Left cardiac atrium (tissue), 1 donor: ENCODE measurements around the genes QSER1 and CD59.

- PRO-cap, result no peak
Measured at GRCh38 chr11:30150453-30150799, 80.4 kb upstream of the FSHB start.

DNA sequence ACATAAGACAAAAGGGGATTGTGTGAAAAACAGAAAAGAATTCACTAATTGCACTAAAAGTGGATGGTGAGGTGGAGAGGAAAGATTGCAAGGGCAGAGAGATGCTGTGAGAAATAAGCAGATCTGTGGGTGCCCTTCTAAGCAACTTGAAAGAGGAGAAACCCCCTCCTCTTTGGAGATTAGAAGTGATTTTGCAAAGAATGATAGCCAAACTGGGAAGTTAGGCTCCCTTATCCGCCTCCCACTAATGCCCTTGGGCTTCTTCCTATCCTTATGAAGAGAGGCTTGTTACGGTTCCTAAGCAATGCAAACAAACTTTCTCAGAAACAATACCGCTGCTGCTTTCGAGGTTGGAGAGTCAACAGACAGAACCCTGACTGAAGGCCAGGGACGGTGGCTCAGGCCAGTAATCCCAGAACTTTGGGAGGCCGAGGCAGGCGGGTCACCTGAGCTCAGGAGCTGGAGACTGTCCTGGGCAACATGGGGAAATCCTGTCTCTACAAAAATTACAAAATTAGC lies 84.4 kb downstream of the ARL14EP start:
- PRO-cap, result no peak

GRCh38 chr11:31508842-31509311 lies 545 bp downstream of the IMMP1L start:
- PRO-cap, result no peak

DNA sequence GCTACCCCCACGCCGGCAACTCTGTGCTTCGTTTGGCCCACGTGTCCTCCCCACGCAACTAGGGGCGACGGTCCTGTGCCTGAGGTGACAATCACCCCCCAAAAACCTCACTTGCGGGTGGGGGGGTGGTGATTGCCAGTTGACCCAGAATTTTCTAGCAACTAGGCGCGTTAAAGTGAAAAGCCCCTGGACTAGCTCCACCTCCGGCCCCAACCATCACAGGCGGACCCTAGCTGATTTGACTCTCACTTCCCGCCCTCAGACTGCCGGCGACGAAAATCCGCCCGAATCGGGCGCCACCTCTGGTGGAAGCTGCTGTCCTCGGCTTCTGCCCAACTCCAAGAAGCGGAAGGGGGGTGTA lies 12.6 kb downstream of the PAX6 start:
- PRO-cap, result no peak

DNA sequence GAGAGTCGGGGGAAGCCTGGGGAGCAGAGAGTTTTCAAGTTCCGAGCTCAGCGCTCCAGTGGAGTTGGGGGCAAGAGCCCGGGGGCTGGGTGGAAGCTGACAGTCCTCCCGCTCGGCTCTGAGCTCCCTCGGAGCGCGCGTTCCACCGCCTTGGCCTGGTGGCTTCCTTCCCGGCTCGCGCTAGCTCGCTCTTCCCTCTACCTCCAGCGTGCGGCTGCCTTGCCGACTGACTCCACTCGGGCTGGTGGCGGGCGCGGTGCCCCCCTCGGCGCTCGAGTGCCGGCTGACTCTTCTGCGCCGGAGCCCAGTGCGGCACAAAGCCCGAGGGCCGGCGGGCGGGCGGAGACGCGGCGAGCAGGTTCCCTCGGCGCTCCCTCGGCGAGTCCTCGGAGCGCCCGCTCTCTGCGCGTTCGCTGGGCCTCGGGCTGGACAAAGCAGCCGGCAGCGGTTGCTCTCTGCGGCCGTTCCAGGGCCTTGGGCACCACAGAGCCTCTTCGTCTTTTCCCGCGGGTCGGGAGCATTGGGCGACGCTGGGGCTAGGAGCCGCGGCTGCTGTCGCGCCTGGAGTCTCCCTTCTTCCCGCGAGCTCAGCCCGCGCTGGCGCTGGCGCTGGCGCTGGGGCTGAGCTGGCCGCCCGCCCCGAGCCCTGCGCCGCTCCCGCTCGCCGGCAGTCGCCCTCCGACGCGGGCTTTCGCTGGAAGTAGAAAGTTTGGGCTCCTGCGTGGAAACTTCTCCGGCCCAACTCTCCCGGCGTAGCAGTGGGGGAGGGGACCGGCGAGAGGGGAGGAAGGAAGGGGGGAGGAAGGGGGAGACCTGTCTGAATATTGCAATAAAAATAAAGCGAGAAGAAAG lies 932 bp downstream of the PAX6 start:
- PRO-cap, result no peak

GRCh38 chr11:31903041-31903938 lies 92.2 kb upstream of the PAX6 start:
- PRO-cap, result no peak

- PRO-cap, result no peak
Measured at GRCh38 chr11:32096870-32097496, 6.1 kb downstream of the RCN1 start.

- PRO-cap, result no peak
Measured at GRCh38 chr11:32426627-32427508, 8.5 kb downstream of the WT1 start.

GRCh38 chr11:32429765-32430286 lies 5.5 kb downstream of the WT1 start:
- PRO-cap, result no peak

GRCh38 chr11:32611034-32611472 lies 27.4 kb downstream of the EIF3M start:
- PRO-cap, result no peak

DNA sequence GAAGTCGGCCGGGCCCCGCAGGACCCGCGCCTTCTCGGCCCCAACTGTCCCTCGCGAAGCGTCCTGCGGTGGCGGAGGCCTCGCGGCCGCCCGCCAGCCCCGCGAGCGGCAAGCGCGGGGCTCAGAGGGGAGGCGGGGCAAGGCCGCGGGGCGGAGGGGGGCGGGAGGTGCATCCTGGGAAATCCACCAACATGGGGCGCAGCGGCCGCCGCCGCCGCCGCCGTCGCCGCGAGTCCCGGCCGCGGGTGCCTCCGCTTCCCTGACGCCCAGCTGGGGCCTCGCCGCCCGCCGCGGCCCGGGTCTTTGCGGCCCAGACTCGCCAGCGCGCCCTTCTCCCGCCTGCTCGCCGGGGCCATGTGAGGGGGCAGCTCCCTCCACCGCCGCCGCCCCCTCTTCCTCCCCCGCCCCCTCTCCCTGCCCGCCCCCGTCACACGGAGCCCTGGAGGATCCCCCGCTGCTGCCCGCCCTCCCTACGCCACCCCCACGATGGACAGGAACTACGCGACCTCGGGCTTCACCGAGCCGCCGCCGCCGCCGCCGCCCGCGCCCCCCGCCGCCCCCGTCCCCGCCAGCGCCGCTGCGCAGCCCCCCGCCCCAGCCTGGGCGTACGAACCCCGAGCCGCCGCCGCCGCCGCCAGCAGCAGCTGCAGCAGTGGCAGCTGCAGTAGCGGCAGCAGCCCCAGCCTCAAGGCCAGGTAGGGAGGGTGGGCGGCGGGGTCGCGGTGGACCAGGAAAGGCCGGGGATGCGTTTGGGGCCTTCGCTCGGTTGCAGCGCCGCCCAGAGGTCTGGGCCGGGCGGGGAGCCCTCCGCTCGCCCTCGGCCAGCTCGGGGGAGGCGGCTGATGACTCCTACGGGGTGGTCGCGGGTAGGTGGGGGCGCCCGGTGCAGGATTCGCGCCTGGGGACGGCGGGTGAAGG lies at the start of gene QSER1:
Gene QSER1 (plus strand): TSS at position 172 of the 918 bp plus-strand sequence.
- PRO-cap, result bidirectional peak, plus-strand start at position 172 of the sequence, minus-strand start at position 114 of the sequence; bidirectional peak, plus-strand start at position 473 of the sequence, minus-strand start at position 358 of the sequence

- PRO-cap, result no peak
Measured at GRCh38 chr11:32893558-32893972, 954 bp downstream of the QSER1 start.

- PRO-cap, result no peak
Measured at GRCh38 chr11:32931952-32932671, 39.5 kb downstream of the QSER1 start.

- PRO-cap, result no peak
Measured at GRCh38 chr11:33359498-33359853, 16.4 kb upstream of the KIAA1549L start.

GRCh38 chr11:33736296-33736671 lies at the start of gene CD59:
Gene CD59 (minus strand): TSS chr11:33736423.
- PRO-cap, result bidirectional peak, plus-strand start at chr11:33736603, minus-strand start at chr11:33736423

DNA sequence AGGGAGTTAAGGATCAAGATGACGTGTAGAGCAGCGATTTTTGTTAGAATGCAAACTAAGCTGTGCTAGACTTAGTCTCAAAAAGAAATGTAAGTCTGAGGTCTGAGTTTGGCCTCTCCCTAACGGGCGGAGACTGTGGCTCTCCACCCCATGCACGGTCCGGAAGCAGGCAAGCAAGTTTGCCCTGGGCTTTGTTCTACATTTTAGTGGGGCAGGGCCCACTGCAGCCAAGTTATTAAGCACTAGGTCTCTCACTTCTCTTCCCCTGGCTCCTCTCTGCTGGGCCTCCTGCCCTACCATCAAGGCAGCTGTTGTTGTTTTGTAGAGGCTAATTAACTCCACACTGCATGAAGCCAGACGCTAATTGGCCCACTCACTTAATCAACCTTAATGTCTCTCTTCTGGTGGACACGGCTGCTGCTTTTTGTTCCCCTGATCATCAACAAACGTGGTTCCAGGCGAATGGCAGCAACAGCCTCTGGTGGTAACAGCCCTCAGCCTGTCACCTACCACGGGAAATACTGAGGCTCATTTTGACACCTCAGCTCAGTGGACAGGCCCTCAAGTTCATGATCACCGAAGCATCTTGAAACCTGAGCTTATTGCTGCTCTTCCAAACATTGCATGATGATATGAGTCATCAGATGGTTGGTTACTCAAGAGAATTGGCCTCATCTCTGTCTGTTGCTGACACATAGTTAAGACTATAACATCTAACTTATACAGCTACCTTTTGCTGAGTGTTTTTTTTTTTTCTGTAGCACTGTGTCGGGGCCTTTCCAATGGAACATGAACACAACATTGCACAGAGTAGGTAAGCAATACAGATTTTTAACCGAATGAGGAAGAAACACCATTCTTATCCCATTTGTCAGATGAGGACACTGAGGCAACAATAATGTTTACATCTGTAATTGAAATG lies 20.7 kb upstream of the LMO2 start:
- PRO-cap, result no peak

DNA sequence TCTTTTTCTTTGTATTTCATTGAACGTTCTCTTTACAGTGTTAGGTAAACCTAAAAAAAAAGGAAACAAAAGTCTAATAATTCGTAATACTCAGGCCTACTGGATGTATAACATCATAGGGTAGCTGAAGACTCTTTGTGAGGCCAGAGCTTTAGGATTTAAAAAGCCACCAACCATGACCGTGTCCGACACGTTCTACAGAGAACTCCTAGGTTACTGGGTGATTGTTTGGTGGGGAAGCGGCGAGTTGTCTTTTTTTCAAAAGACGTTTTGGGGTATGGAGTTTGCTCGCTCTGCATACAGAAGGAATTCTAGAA lies 589 bp upstream of the CAPRIN1 start:
- PRO-cap, result no peak

DNA sequence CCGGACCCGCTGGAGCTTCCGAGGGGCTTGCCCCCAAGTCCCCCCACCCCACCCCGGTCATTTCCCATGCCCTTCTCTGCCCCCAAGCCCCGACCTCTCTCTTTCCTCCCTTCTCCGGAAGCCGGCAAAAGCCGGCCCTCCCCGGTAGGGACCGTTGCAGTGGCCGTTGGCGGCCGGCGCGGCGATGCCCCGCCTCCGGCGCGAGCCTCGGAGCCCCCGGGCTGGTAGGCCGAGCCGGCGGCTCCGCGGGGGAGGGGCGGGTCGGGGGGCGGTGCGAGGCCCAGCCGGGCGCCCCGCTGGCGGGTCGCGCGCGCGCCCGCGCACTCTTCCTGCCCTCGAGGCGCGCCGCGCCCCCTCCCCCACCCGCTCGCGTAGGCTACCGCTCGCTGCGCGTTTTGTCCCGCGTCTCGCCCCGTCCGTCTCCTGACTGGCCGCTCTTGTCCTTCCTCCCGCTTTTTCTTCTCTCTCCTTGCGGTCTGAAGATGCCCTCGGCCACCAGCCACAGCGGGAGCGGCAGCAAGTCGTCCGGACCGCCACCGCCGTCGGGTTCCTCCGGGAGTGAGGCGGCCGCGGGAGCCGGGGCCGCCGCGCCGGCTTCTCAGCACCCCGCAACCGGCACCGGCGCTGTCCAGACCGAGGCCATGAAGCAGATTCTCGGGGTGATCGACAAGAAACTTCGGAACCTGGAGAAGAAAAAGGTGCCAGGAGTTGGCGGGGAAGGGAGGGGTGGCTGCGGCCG lies 577 bp downstream of the CAPRIN1 start:
- PRO-cap, result bidirectional peak, plus-strand start at position 466 of the sequence, minus-strand start at position 139 of the sequence

DNA sequence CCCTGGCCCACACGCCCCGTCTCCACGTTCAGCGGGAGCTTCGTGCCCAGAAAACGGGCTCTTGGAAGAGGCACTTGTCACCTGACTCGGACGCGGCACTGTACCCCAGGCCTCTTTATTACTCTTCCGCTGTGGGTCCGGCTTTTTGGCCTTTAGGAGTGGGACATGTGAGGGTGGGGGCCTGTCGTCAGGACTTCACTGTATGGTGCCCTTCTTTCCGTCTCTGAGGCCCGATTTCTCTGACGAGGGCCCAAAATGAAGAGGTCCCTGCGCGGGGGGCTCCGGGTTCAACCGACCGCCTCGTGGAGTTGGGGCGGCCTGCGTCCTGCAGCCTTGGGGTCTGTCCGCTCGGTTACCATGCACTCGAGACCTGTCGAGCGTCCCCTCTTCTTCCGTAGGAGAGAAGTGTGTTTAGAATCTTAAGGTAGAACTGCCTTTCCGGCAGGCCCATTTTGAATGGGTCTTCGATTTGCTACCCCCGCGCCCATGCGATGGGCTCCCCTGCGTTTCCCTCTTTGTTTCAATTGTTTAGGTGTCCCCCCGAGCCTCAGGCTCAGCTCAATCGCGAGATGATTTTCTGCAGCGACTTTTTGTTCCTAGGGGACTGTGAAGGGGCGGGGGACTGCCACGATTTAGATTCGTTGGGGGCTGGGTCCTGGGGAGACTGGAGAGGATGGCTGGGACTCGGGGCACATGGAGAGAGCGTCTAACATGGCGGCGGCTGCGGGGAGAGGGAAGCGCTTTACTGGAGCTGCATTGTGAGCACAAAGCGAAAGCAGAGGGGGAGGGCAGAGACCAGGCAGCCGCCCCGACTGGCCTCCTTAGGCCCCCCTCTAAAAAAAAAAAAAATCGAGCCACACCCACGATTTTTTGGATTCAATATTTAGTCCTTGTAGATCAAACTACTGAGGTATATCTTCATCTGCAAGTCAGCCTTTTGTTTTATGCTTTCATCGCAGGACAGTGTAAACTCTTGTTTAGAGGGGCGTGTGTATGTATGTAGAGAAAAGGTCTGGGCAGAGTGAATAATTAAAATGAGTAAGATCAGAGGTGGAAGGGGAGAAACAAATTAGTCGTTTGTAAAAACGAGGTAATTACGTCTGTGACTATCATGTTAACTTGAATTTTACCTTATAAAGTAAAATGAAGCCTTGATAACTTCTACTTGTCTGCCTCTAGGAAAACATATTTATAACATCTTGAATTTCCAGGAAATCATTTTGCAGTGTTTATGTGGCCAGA lies 1.7 kb downstream of the CAPRIN1 start:
- PRO-cap, result unidirectional peak, minus-strand start at position 708 of the sequence; unidirectional peak, minus-strand start at position 744 of the sequence

DNA sequence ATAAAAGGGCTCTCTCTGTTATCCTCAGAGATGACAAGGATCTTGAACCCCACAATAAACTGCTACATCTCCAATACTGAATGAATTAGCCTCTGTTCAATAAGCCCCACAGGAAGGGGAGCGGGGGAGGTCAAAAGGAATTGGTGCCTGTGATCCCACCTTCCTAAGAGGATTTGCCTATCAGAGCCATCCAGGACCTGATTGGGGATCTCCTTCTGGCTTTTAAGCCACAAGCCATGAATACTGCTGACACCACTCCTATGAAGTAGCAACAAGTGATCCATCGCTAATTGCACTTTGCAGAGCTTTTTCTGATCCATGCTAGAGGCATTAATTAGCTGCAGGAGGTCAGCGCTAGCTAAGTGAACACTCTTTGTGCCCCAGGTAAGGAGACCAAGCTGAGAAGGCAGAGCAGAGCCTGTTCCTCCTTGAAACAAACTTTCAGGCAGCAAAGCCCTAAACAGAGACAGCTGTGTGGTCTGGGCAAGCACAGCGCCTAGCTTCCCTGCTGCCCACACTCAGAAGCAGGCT lies 122.3 kb downstream of the ABTB2 start:
- PRO-cap, result no peak